ENCODE measurements around the genes TPT1 and ZC3H13.

- RRBS: no CpG with 5 or more reads among the region's 10 CpGs
CAGE:
- cytosol, long polyA plus RNA: start-site peak on the minus strand at chr13:45340105-45340173, 706 and 945 reads in 2 replicates
- long polyA plus RNA: start-site peak on the minus strand at chr13:45340049-45340146, 630 and 757 reads in 2 replicates
- nucleus, long polyA plus RNA: no peak
These were observed 1.2 kb downstream of the TPT1 start for GRCh38 chr13:45339821-45340226.

GRCh38 chr13:45341049-45342095, at the start of gene TPT1:
TSS of gene TPT1 (minus strand) at chr13:45341183.
- RRBS: 2% methylated on average over 29 of the region's 76 CpGs
CAGE:
- cytosol, long polyA plus RNA: start-site peak on the minus strand at chr13:45341155-45341227, 4,543 and 6,592 reads in 2 replicates
- long polyA plus RNA: start-site peak on the minus strand at chr13:45341122-45341229, 4,052 and 4,466 reads in 2 replicates
- nucleus, long polyA plus RNA: start-site peak on the plus strand at chr13:45341426-45342357, 471 and 364 reads in 2 replicates

GRCh38 chr13:45342257-45342772, 1.3 kb upstream of the TPT1 start:
- RRBS: no CpG with 5 or more reads among the region's 7 CpGs
CAGE:
- cytosol, long polyA plus RNA: no peak
- long polyA plus RNA: no peak
- nucleus, long polyA plus RNA: no peak

- RRBS: 2% methylated on average over 10 of the region's 36 CpGs
CAGE:
- cytosol, long polyA plus RNA: no peak
- long polyA plus RNA: no peak
- nucleus, long polyA plus RNA: no peak
These were observed 29.9 kb upstream of the TPT1 start for GRCh38 chr13:45370795-45371384.

DNA sequence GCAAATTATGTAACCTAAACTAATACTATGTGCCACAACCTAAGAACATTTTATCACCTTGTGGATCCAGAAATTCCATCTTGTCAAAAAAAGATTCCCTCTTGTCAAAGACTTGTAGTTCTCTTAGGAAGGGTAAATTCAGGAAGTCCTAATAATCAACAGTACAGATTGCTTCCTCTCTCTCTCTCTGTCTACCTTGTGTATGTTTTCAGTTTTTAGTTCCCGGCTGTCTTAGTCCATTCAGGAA, 40.3 kb upstream of the SIAH3 start:
- RRBS: no CpG with 5 or more reads among the region's 1 CpG
CAGE:
- cytosol, long polyA plus RNA: no peak
- long polyA plus RNA: no peak
- nucleus, long polyA plus RNA: no peak

DNA sequence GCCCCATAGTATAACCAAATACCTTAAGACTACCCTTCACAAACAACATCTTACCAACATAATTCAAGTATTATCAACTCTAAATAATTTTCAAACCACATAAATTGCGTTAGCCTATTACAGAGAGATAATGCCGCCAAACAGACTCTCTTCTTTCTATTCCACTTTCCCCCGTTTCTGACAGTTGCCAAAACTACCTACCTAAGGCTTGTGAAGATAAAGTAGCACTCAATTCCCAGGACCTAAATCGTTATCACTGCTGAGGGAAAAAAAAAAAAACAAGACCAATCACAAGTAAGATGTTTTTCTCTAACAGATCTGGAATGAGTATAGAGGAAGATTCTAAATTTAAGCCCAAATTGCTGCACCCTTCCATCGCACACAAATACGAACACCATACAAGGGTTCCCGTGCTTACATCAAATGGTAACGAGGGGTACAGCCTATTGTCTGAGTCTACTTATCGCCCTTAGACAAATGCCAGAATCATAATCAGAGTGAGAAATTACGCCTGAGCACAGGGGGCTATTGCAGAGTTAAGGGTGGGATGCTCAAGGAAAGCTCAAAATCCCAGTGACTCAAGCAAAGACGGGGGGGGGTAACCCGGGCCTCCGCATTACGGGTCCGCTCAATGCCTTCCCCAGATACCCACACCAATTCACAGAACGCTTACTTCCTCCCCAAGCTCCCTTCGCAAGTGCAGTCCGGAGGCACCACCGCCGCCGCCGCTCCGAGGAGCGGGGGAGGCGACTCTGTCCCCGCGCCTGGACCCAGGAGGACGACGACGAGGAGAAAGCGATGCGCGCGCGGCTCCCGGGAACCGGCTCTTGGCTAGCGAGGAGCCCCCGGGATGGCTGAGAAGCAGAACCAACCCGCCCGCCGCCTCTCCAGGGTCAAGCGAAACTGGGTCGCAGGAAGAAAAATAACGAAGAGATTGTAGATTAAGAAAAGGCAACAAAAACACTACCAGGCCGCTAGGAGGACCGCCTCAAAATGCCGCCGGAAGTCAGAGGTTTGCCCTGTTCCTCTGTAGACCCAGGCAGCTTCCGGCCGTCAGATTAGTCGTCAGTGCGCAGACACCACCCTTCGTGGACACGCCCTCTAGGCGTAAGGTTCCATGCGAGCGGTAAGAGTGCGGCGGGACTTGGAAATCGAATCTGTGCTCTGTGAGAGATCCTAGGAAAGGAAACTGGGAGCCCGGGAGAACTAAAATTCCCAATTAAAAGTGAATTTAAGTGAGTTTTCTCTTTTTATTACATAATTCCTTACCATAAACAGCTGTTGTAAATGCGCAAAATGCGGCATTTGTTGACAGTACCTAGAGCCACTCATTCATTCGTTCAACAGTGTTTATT, at the start of gene ZC3H13:
TSS of gene ZC3H13 (minus strand) at position 1,016 of the 1,355 bp plus-strand sequence.
- RRBS: 2% methylated on average over 21 of the region's 65 CpGs
CAGE:
- cytosol, long polyA plus RNA: start-site peak on the minus strand centred at position 1,007 of the sequence, 19 bp wide, 44 and 215 reads in 2 replicates
- long polyA plus RNA: no peak
- nucleus, long polyA plus RNA: start-site peak on the minus strand centred at position 1,002 of the sequence, 29 bp wide, 667 and 469 reads in 2 replicates

GRCh38 chr13:46142110-46142450, 37.2 kb upstream of the CPB2 start:
- RRBS: no CpG with 5 or more reads among the region's 6 CpGs
CAGE:
- cytosol, long polyA plus RNA: no peak
- long polyA plus RNA: no peak
- nucleus, long polyA plus RNA: no peak

- RRBS: no CpG with 5 or more reads among the region's 3 CpGs
CAGE:
- cytosol, long polyA plus RNA: no peak
- long polyA plus RNA: no peak
- nucleus, long polyA plus RNA: no peak
These were observed 33.8 kb downstream of the LCP1 start for GRCh38 chr13:46148149-46148685.

DNA sequence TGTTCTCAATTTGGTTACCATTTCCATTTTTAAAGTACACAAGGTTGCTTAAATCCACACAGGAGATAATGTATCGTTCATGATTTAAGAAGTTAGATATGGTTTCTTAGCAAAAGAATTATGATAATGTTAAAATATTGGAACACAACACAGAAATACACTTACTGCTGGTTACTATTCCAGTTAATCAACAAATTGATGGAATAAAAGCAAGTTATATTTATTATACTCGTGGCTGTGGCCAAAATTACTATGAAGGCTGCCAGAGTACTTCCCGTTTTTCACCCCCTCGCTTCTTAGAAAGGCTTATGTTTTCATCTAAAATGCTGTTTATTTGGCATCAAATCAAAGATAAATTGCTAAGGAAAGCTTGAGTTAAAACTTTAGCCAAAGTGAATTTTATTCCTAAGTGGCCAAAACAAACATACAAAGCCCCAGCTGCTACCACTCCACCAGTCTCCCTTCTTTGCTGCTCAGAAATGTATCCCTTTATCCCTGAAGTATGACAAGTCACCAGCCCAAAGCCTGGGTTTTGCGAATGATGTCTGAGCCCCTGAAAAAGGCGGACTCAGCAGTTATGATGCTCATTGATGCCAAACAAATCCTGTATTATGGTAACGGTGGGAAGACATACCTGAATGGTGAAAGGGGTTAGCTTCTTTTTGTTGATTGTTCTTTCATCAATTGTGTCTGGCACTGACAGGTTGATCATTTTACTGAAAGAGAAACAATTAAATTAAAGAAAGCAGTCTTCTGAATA, 27.6 kb downstream of the LCP1 start:
- RRBS: no CpG with 5 or more reads among the region's 7 CpGs
CAGE:
- cytosol, long polyA plus RNA: no peak
- long polyA plus RNA: no peak
- nucleus, long polyA plus RNA: no peak

GRCh38 chr13:46165397-46165959, 16.5 kb downstream of the LCP1 start:
- RRBS: no CpG with 5 or more reads among the region's 5 CpGs
CAGE:
- cytosol, long polyA plus RNA: no peak
- long polyA plus RNA: no peak
- nucleus, long polyA plus RNA: no peak

DNA sequence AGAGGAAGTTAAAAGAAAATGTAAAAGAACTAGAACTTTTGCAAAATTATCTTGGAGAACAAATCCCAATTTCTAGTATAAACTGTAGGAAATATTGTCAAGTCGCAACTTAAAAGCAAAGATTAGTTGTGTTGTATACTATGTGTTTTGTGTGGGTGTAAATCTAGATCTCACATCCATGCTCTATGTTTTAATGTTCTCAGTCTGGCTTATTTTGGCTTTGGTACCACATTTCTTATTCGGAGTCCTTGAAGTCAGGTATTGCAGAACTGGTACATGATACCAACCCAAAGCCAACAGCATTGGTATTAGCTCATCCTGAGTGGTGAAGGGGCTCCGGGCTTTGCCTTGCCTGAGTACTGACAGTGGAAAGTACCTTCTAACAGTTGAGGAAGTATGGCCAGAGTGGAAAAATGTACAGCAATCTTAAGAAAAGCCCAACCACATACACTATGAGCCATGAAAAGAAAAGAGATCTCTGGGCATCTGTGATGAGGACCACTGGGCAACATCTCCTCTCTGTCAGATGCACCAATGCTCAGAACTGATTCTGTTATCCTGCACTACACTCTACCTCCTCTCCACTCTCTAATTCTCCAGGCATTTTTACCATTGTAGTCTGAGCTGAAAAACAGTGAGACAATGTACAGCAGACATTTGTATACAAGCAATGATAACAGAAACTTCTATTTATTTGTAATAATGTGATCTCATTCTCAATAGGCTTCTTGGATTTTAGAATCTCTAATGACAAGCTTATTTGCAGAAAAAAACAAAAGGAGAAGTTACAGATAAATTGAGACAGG, 8.3 kb downstream of the LCP1 start:
- RRBS: no CpG with 5 or more reads among the region's 3 CpGs
CAGE:
- cytosol, long polyA plus RNA: no peak
- long polyA plus RNA: no peak
- nucleus, long polyA plus RNA: no peak

GRCh38 chr13:46183053-46183903, 1.3 kb upstream of the LCP1 start:
- RRBS: no CpG with 5 or more reads among the region's 15 CpGs
CAGE:
- cytosol, long polyA plus RNA: no peak
- long polyA plus RNA: no peak
- nucleus, long polyA plus RNA: no peak

DNA sequence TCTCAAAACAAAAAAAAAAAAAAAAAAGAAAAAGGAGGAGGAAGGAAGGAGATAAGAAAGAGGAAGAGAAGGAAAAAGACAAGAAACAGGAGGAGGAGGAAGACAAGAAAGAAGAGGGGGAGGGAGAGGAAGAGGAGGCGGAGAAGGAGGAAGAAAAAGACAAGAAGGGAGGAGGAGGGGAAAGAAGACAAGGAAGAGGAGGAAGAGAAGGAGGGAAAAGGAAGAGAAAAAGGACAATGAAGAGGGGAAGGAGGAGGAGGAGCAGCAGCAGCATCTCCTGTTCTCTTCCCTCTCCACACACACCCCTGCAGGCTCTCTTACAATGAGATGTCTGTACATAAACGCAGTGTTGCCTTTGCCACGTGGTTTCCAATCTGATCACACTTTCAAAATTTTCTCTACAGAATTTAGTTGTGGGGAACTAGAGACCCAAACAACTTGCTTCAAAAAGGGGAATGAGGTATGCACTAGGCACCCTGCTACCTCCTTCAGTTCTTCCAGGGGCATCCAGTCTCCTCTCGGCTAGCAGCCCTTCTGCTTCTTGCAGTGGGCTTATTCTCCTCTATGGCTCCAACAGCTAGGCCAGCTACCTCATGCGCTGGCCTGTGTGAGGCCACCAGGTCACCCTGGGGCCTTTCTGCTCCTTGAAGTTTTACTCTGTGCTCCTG, 66.5 kb downstream of the RUBCNL start:
- RRBS: no CpG with 5 or more reads among the region's 5 CpGs
CAGE:
- cytosol, long polyA plus RNA: no peak
- long polyA plus RNA: no peak
- nucleus, long polyA plus RNA: no peak

GRCh38 chr13:46641476-46642161, 88.6 kb downstream of the LRCH1 start:
- RRBS: no CpG with 5 or more reads among the region's 14 CpGs
CAGE:
- cytosol, long polyA plus RNA: no peak
- long polyA plus RNA: no peak
- nucleus, long polyA plus RNA: no peak

GRCh38 chr13:46796318-46796850, 577 bp downstream of the ESD start:
- RRBS: no CpG with 5 or more reads among the region's 28 CpGs
CAGE:
- cytosol, long polyA plus RNA: no peak
- long polyA plus RNA: no peak
- nucleus, long polyA plus RNA: no peak

DNA sequence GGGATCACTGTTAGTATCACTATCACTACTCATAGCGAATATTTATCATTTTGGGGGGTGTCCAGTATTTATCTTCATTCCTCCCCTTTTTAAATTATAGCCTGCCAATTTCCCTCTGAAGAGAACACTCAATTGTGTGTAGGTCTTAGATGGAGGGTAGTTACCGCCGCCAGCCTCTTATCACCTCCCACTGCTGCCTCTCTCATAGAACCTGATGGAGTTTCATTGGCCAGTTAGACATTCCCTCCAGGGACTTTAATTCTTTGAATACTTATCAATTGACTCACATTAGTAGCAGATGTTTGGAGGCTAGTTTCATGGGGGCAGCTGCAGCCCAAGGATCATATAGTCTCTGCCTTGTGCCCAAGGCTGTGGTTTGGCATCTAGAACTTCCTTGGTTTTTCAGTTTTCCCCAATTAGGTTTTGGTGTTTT, 318.8 kb upstream of the HTR2A start:
- RRBS: no CpG with 5 or more reads among the region's 3 CpGs
CAGE:
- cytosol, long polyA plus RNA: no peak
- long polyA plus RNA: no peak
- nucleus, long polyA plus RNA: no peak

GRCh38 chr13:48161656-48162286, 66.9 kb upstream of the MED4 start:
- RRBS: no CpG with 5 or more reads among the region's 5 CpGs
CAGE:
- cytosol, long polyA plus RNA: no peak
- long polyA plus RNA: no peak
- nucleus, long polyA plus RNA: no peak

- RRBS: no CpG with 5 or more reads among the region's 1 CpG
CAGE:
- cytosol, long polyA plus RNA: no peak
- long polyA plus RNA: no peak
- nucleus, long polyA plus RNA: no peak
These were observed 46.8 kb upstream of the ITM2B start for GRCh38 chr13:48186259-48186610.

- RRBS: no CpG with 5 or more reads among the region's 12 CpGs
CAGE:
- cytosol, long polyA plus RNA: no peak
- long polyA plus RNA: no peak
- nucleus, long polyA plus RNA: no peak
These were observed 530 bp upstream of the ITM2B start for GRCh38 chr13:48232467-48232885.

- RRBS: no CpG with 5 or more reads among the region's 1 CpG
CAGE:
- cytosol, long polyA plus RNA: no peak
- long polyA plus RNA: no peak
- nucleus, long polyA plus RNA: no peak
These were observed 6.7 kb downstream of the ITM2B start for GRCh38 chr13:48239787-48240105.